Sternocleidomastoid (tissue), 1 donor: ENCODE measurements around the gene CELA3B.

- PRO-cap: no peak
Observed at GRCh38 chr1:21749246-21750507, 33.3 kb downstream of the USP48 start.

GRCh38 chr1:21865128-21865595, 53.1 kb downstream of the LDLRAD2 start:
- PRO-cap: no peak

DNA sequence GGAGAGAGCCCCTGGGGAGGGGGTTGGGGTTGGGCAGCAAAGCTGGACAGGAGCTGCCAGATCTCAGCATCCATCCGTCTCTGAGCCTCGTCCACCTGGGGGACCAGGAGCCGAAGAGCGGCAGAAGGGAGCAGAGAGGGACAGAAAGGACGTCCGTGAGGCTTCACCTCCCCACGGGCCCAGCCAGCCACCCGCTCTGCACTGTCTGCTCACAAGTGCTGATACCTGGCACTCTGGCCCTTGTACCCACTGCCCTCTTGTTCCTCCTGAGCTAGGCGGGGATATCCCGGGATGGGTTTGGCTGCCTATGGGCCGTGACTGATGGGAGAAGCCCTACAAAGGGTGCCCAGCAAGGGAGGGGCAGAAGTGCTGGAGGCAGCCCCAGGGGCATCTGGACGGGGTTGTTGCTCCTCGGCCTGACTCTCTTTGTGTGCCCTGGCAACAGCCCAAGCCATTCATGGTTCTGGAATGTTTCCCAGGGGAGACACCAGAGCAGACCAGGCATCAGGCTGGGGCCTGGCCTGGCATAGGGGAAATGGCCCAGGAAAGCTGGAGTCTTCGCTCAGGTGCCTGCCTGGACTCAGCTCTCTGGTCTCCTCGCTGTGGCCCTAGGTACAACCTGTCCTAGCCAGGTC, 57.6 kb downstream of the LDLRAD2 start:
- PRO-cap: no peak

DNA sequence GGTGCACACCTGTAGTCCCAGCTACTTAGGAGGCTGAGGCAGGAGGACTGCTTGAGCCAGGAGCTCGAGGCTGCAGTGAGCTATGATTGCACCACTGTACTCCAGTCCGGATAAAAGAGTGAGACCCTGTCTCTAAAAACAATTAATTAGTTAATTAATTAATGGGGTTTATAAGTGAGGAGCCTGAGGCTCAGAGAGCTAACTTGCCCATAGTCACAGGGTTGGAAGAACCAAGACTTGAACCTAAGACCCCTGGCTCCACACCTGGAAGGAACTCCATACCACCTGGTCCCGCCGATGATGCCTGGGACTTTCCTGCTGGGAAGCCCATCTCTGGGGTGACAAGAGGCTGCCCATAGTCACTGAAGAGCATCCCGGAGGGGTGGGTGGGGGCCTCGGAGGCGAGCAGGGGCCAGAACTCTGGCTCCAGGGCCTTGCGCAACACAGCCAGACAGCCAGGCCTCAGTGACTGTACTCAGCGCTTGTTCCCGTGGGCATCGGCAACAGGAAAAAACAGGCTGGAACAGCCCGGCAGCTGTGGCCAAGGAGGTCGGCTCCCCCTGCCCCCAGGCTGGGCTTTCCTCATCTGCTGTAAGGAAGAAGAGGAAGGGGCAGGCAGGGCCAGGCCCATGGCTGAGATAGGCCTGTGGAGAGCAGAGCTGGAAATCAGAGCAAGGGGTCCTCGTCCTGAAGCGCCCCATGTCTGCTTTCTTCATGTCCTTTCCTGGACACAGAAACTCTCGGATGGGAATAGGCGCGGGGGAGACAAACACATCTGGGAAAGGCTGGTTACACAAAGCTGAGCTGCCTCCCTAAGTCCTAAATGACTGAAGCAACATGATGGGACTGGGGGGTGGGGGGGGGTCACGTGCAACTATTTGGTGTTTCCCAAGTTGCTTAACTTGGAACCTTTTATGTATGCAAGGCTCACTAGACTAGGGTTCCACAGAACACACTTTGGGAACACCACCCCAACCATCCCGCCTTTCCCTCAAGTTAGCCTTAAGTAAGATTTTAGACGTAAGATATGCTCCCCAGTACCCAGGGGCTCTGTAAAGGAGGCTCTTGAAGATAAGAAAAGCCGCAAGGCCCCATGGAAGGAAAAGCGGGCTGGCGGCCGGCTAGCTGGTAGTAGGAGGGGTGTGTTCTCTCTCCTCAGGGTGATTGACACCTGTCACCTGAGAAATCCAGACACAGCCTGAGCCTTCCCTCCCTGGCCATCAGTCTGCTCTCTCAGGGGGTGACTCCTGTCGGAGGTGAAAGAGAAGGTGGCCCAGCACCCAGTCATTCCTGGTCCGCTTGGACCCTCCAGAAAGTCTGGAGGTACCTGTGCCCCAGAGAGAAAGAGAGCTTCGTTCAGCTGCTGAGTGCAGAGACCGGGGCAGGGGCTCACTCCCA, 30.7 kb downstream of the HSPG2 start:
- PRO-cap: no peak

- PRO-cap: no peak
Observed at GRCh38 chr1:21909309-21909489, 27.9 kb downstream of the HSPG2 start.

DNA sequence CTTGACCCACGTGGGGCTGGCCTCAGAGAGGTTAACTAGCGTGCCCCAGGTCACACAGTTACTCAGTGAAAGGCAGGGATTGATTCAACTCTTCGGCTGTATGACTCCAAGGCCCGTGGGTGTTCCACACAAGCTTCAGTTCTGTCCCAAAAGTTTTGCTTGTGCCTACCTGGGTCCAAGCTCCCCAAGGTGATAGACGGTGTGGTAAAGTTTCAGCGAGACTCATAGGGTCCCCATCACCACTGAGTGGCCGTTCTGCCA, 670 bp downstream of the HSPG2 start:
- PRO-cap: no peak

DNA sequence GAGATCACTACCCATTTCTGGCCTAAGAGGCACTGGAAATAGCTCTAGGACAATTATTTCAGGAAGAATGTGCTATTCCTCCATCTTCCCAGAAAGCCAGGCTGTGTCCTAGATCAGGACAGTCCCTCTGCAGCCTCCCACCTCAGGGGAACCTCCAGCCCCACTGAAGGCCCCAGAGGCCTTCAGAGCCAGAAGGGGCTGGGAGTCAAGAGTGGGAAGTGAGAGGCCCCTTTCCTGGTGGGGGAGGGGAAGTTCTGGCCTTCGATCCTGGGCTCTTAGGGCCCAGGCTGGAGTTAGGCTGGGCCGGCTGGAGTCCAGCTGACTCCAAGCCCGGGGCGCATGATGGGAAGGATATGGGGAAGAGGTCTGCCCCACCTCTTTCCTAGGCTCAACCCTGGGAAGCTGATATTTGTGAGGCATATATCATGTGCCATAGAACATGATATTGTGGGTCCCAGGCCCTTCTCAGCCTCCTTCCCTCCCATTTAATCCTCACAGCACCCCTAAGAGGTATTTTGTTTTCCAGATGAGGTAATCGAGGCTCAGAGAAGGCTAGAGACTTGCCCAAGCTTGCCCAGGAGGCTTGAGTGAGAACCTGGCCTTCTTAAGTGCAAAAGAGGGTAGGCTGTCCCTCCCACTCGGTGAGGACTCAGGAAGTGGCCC, 18.5 kb upstream of the HSPG2 start:
- PRO-cap: no peak

- PRO-cap: no peak
Observed at GRCh38 chr1:21976585-21977322, at the start of gene CELA3B. TSS of gene CELA3B (plus strand) at chr1:21977022.

GRCh38 chr1:22077831-22078116, 25.3 kb downstream of the CDC42 start:
- PRO-cap: no peak

GRCh38 chr1:22105561-22105981, 37.3 kb downstream of the WNT4 start:
- PRO-cap: no peak

DNA sequence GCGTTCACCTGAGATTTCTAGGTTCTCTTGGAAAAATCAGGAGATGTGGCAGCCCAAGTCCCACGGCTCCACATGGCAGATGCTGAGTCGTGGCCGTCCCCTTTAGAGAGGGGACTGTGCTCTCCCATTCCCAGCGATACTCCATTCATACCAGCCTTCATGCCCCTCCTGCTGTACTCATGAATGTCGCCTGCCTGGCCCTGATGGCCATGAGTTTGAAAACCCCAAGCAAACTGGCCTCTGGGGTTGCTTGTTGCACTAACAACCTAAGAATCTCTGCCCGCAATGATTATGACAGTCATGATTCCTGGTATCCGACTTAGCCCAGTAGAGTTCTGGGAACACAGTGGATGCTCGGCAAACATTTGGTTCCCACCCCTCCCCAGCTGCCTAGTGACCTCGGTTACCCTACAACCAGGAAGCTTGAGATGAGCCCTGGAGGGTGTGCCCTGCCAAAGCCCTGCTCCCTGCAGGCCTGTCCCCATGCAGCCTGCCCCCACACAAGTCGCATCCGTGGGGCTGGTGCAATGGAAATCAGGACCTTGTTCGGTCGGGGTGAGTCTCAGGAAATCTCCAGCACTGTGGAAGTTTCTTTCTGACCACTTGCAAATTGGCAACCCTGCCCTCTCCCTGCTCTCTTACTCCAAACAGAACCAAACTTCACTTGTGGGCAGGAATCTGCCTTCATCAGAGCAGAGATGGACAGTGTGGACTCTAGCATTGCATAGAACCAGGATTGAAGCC, 76.0 kb upstream of the ZBTB40 start:
- PRO-cap: no peak

DNA sequence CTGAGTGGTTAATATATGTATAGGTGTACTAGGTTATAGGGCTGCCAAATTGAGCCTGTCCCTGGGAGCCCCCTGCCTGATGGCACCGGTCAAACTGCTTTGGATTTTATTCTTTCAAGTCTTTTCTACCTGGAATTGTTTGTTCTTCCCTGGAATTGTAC, 1.2 kb downstream of the ZBTB40 start:
- PRO-cap: no peak

DNA sequence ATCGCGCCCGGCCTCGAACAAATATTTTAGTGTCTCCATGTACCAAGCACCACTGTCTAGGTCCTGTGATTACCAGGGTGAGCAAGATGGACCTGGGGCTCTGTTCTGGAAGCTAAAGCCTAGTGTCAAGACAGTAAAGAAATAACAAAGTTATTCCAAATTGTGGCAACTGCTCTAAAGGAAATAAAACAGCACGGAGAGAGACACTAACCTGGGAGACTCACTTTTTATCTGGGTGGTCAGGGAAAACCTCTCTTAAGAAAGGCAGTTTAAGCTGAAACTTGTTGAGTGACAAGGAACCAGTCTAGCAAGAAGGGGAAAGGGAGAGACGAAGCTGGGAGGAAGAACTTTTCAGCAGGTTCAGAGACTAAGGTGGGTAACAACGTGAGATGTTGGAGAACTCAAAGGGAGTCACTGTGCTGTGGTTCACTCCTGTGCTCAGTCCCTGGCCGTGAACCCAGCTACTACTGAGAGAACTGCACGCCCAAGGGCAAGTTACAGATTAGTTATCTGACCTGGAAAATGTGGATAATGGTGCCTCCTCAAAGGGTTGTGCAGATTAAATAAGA, 2.7 kb downstream of the ZBTB40 start:
- PRO-cap: no peak

DNA sequence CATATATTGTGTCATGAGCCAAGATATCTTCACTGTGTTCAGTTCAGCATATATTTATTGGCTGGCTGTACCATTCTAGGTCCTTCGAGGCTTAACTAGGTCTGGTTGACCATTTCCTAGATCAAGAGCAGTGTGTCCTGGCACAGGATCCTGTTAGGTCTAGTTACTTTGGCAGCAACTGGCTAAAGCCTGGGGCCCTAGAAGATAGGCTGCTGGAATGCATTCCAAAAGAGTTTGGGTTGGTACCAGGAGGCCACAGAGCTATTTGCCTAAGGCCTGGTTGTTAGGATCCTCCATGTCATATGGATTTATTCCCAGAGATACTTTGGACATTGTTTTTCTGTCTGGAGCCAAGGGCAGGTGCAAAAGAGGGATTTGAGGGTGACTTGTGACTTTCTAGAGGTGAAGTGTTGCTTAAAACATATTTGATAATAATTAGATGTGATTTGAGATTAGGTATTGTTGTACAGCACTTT, 21.1 kb downstream of the ZBTB40 start:
- PRO-cap: no peak

GRCh38 chr1:22629060-22629483, 7.4 kb upstream of the C1QA start:
- PRO-cap: no peak

DNA sequence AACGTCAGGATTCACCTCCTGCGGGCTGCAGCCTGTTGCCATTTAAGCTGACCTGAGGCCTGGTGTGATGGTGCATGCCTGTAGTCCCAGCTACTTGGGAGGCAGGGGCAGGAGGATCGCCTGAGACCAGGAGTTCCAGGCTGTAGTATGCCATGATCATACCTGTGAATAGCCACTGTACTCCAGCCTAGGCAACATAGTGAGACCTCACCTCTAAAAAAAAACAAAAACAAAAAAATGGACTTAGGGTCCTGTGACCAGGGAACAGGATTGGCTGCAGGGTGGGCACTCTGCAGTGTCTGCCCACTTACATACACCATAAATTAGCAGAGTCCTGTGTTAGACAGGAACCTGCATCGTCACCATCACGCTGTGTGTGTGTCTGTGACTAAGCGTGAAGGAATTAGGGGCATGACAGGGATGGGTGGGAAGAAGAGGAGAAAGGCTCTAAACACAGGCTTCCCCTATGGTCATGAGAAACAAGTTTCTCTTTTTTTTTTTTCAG, 28.6 kb downstream of the HTR1D start:
- PRO-cap: no peak

GRCh38 chr1:23194581-23195107, 22.7 kb downstream of the HTR1D start:
- PRO-cap: no peak

DNA sequence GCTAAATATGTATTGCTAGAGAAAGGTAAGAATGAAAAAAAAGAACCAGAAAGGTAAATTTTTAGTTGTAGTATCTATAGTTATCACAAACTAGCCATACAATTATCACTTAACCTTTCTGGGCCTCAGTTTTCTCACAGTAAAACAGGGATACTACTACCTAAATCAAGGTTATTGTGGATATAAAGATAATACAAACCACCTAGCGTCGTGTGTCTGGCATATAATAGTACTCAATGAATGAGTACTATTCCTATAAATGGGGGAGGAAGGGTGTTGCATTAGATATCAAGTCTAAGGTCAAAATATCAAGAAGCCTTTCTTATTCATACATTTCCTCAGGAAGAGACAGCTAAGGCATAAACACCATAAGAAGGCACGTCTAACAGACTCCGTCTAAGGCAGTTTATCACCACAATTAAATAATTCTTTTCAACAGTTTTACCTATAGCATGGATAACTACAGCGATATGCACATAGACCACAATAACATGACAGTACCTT, 53.3 kb downstream of the HNRNPR start:
- PRO-cap: no peak

GRCh38 chr1:23304120-23304768, 39.8 kb downstream of the HNRNPR start:
- PRO-cap: no peak

- PRO-cap: unidirectional peak, plus-strand start at chr1:23343833
Observed at GRCh38 chr1:23343005-23344209, 677 bp downstream of the HNRNPR start.